A549 (cell line): ENCODE measurements around a stretch of chr1.

DNA sequence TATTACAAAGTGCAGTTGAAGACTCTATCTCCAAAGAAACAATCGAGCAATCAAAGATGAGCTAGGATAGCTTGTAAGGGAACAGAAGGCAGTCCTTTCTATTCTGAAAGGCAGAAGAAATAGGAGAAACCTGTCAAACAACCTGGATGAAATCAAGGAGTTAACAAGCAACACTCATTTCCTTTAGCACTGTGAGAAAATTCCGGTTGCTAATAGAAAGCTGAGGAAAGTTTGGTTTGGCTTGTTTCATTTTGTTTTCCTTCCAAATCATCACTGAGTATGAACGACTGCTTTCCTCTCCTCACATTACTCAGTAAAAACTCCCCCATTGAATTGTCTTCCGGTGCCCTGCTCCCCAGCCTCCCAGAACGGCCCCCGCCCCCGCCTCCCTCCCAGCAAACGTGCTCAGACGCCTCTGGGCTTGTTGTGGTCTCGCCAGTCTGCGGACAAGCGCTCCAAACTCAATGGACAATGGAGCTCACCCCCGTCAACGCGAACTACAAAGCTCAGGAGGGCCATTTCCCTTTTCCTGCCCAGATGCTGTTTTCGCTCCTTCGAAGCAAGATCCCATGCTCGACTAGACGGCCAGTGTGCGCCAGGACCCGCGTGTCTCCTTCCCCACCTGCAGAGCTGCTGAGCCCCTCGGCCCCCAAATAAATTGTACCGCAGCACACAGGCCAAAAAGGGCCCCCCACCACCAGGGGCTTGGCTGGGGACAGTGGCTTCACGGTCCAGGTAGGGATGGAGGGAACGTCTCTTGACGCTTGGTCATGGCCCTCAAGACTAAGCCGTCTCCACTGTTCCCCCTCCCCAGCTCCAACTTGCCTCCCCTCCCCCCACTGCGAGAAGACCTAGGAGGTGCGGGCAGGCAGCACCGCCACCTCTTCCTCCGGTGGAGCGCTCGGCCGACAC, 691 bp downstream of the STX6 start:
- PRO-cap = no peak
CAGE:
- cytosol, long polyA plus RNA = no peak
- long polyA plus RNA = no peak
- nucleus, long polyA plus RNA = no peak

- PRO-cap = no peak
CAGE:
- cytosol, long polyA plus RNA = no peak
- long polyA plus RNA = no peak
- nucleus, long polyA plus RNA = no peak
Observed at GRCh38 chr1:181033032-181033561, 686 bp upstream of the MR1 start.

DNA sequence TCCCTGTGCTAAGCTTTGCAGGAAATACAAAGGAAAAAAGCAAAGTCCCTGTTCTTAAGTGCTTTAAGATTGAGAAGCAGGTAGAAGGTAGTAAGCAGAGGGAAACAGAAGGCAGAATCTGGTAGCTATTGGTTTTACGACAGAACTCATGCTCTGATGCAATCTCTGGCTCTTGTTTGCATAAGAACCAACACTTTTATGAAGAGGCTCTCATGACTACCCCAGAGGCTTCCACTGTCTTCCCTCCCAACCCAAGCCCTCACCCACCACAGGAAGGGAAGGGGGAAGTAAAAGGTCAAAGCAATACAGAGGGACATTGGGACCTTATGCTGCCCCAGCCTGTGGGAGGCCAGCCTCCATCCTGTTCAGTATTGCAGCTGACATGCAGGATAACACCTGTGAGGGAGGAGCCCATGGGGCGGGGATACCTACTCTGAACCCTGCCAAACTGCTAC, 9.2 kb downstream of the MR1 start:
- PRO-cap = no peak
CAGE:
- cytosol, long polyA plus RNA = no peak
- long polyA plus RNA = no peak
- nucleus, long polyA plus RNA = no peak

- PRO-cap = bidirectional peak, plus-strand start at chr1:181088700, minus-strand start at chr1:181088526
CAGE:
- cytosol, long polyA plus RNA = no peak
- long polyA plus RNA = no peak
- nucleus, long polyA plus RNA = no peak
Observed at GRCh38 chr1:181088199-181088582, 309 bp upstream of the IER5 start.

GRCh38 chr1:181104476-181105503, 16.3 kb downstream of the IER5 start:
- PRO-cap = bidirectional peak, plus-strand start at chr1:181105620, minus-strand start at chr1:181105305
CAGE:
- cytosol, long polyA plus RNA = no peak
- long polyA plus RNA = no peak
- nucleus, long polyA plus RNA = no peak

DNA sequence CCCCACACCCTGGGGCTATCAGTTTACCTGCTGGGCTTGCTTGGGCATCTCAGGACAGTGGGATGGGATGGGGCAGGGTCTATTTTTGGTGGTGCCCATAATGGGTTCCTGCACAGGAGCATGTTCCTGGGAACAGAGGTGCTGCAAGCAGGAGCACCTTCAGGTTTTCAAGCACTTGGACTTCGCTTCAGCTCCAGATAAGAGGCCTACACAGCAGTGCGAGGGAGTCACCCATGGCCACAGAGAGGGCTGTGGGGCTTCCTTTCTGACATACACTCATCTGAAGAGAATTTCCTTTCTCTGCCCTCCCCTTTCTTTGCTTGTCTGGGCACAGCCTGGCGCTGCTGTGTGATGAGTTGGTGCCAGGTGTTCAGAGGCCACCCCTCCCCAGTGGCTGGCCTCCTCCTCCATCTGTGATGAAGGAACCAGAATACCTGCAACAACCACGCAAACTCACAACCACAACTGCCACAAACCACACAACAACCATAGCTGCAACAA, 70.8 kb downstream of the IER5 start:
- PRO-cap = no peak
CAGE:
- cytosol, long polyA plus RNA = no peak
- long polyA plus RNA = no peak
- nucleus, long polyA plus RNA = no peak

DNA sequence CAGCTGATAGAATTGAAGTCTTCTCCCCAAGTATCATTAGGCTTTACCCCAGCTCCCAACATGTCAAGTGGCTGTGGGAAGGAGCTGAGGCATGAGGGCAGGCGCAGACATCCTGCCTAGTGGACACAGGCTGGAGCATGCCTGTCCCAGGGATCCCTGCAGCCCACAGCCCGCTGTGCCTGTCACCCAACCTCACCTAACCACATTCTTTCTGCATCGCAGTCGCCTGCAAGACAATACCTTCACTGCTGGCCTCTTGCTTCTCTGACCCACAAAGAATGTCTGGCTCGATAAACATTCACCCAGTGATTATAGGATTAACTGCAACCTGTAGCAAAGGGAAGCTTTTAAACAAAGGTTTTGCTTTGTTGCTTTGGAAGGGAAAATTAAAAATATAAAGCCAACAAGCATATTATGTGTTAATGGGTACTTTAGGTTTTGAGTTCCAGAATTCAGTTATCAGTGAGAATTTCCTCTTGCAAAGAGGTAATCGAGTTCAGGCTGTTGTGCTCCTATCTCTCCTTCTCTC, 39.9 kb upstream of the ZNF648 start:
- PRO-cap = no peak
CAGE:
- cytosol, long polyA plus RNA = no peak
- long polyA plus RNA = no peak
- nucleus, long polyA plus RNA = no peak

- PRO-cap = no peak
CAGE:
- cytosol, long polyA plus RNA = no peak
- long polyA plus RNA = no peak
- nucleus, long polyA plus RNA = no peak
Observed at GRCh38 chr1:182114097-182114720, 52.7 kb upstream of the ZNF648 start.

GRCh38 chr1:182129514-182129891, 68.0 kb upstream of the ZNF648 start:
- PRO-cap = no peak
CAGE:
- cytosol, long polyA plus RNA = no peak
- long polyA plus RNA = no peak
- nucleus, long polyA plus RNA = no peak

DNA sequence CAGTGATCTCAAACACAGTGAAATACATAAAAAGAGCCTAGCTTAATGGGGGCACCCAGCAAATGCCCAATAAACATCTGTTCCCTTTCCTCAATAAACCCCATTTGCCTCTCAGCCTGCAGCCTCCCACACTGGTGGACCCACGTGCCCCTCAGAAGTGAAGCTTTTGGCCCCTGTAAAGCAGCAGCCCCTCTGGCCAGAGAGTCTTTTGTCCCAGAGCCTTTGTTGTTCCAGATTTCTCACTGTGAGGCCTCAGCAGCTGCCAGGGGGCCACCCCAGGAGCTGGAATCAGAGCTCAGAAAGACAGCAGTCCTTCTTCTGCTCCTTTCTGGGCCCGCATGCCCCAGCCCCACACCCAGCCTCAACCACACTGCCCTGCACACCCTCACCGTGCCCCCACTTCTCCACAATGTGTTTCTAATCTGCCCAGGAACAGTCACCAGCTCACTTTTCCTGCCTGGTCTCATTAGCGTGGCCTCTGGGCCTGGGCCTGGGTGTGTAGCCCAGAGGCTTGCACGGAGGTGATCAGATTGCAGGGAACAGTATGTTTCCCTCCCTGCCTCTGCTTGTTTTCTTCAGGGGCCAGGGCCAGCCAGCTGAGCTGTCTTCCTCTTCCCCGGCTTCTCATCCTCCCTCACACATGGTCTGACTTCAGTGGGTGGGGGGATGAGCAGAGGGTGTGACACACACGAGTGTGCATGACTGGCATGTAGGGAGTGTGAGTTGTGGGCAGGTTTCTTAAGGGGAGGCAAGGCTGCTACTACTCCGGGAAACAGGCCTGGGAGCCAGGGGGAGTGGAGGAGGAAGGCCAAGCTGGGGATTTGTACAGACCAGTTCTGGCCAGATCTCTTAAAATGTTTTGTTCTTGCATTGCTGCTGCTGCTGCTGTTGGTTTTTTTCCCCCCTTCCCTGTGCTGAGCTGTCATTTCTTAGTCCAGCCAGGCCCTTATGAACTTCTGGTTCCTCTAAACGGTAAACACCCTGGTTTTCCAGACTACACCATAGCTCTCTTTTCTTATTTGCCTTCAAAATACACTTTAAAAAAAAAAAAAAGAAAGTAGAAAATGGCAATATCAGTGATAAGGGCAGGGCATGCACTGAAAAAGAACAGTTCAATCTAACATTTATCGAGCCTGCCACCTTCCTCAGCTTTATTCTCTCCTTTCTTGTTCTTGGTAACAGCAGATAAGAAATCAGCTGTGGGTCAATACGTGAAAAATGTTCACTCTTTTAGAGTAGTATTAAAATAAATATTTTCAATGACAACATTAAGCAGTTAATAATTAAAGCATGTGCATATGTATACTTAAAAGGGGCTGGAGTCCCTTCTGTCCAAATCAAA, 82.7 kb upstream of the ZNF648 start:
- PRO-cap = no peak
CAGE:
- cytosol, long polyA plus RNA = no peak
- long polyA plus RNA = no peak
- nucleus, long polyA plus RNA = no peak

- PRO-cap = no peak
CAGE:
- cytosol, long polyA plus RNA = no peak
- long polyA plus RNA = no peak
- nucleus, long polyA plus RNA = no peak
Observed at GRCh38 chr1:182196759-182197612, 135.5 kb upstream of the ZNF648 start.

GRCh38 chr1:182259124-182259474, 132.5 kb downstream of the GLUL start:
- PRO-cap = no peak
CAGE:
- cytosol, long polyA plus RNA = no peak
- long polyA plus RNA = no peak
- nucleus, long polyA plus RNA = no peak

DNA sequence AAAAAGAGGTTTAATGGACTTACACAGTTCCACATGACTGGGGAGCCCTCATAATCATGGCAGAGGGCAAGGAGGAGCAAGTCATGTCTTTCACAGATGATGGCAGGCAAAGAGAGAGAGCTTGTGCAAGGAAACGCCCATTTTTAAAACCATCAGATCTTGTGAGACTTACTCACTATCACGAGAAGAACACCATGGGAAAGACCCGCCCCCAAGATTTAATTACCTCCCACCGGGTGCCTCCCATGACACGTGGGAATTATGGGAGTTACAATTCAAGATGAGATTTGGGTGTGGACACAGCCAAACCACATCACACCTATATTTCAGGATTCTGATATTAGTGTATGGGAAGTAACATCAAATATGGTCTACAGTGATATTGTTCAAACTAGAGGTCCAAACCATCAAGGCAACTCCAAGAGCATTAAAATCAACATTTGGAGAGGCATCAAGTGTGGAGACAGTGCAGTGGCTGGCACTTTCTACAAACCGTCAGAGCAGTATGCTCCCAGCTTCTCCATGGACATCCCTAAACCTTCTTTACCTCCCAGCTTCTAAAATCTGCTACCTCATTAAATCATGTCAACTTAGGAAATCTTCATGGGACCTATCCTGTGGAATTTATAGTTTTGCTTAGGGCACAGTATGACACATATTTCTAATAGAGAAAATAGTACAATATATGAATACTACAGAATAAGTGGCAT, 99.1 kb downstream of the GLUL start:
- PRO-cap = no peak
CAGE:
- cytosol, long polyA plus RNA = no peak
- long polyA plus RNA = no peak
- nucleus, long polyA plus RNA = no peak

DNA sequence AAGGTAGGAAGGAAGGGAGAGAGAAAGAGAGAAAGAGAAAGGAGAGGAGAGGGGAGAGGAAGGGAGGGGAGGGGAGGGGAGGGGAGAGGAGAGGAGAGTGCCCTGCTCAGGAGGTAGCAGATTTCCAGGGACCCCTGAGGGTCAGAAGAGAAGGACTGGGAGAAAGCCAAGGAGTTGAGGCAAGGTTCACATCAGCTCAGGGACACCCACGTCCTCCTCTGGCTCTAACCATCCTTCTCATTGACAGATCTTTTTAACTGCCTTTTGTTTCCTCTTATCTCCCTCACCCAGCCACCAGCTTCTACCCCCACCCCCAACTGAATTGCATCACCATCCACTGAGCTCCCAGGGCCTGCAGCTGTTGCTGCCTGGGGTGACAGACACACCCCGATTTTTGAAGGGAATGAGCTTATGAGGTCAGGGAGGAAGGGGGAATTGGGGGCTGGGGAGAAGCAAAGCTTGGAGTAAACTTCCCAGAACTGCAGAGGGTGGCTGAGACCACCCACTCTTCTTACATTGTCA, 91.6 kb downstream of the GLUL start:
- PRO-cap = no peak
CAGE:
- cytosol, long polyA plus RNA = no peak
- long polyA plus RNA = no peak
- nucleus, long polyA plus RNA = no peak

- PRO-cap = no peak
CAGE:
- cytosol, long polyA plus RNA = no peak
- long polyA plus RNA = no peak
- nucleus, long polyA plus RNA = no peak
Observed at GRCh38 chr1:182304540-182305180, 86.9 kb downstream of the GLUL start.

- PRO-cap = no peak
CAGE:
- cytosol, long polyA plus RNA = no peak
- long polyA plus RNA = no peak
- nucleus, long polyA plus RNA = no peak
Observed at GRCh38 chr1:182396157-182396486, 4.3 kb downstream of the TEDDM1 start.

DNA sequence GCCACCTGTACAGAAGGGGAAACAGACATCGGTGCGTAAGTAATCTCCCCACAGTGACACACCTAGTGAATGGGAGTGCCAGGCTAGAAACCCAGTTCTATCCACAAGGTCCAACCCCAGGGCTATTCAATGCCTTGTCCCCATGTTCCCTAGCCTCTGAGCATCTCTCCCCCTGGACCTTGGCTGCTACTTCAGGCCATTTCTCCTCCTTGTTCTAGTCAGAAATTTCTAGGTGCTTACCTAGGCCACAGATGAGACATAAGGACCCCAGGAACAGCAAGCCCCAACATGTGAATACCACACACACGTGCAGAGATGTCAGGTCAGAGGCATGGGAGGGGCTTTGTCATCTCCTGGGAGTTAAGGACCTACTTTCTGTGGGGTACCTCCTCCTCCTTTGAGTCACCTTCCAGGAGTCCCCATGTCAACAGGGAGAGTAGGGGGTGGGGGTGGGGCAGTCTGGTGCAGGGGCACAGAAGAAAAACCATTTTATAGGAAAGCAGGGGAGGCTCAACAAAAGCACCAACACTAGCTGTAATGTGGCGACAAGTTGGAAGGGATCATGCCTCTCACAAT, 7.1 kb upstream of the RGS16 start:
- PRO-cap = no peak
CAGE:
- cytosol, long polyA plus RNA = no peak
- long polyA plus RNA = no peak
- nucleus, long polyA plus RNA = no peak

DNA sequence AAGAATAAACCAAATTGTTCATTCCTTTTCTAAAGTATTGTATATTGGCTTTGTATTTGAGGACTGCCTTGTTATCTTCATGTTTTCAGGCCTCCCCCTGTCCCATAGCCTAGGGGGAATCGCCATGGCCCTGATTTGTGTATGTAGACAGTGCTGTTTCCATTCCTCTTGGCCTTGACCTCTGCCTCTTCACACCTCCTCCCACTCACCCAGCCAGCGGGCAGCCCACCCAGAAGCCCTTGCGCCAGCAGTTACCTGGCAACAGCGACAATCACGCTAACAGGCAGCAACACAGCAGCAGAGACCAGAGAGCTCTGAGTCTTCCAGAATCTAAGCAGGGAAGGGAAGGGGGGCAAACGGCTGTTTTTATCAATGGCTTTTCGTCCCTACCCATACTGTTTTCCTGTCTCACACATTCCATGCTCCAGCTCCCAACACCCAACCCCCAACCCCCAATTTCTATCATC, 50.0 kb upstream of the NPL start:
- PRO-cap = no peak
CAGE:
- cytosol, long polyA plus RNA = no peak
- long polyA plus RNA = no peak
- nucleus, long polyA plus RNA = no peak

GRCh38 chr1:182855128-182855740, 16.1 kb downstream of the DHX9 start:
- PRO-cap = no peak
CAGE:
- cytosol, long polyA plus RNA = no peak
- long polyA plus RNA = no peak
- nucleus, long polyA plus RNA = no peak

DNA sequence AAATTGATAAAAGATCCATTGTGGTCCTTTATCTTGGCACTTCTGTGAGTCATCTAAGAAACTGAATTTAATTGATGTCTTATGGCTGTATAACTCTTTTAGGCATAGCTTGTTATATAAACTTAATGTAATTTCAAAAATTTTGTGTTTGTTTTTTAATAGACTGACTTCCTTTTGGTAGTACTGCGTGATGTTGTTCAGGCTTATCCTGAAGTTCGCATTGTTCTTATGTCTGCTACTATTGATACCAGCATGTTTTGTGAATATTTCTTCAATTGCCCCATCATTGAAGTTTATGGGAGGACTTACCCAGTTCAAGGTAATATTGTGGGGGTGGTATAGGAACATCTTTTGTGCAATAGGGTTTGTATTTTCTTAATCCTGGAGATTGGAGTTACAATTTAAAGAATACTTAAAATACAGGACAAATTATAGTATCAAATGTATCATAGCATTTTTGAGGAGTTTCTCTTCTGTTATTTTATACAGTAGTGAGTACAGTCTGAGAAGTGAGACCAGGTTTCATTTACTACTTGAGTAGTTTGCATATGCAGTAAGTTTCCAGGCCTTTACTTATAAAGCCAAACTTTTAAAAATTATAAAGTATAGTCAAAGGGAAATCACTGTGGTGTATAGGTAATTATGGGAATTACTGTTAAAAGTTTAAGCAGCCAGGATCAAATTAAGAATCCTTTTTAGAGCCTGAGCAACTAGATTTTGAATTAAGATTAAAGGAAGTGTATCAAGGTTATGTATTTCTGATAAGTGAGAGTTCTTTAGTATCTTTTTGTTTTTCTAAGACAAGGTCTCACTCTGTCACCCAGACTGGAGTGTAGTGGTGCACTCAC, 33.3 kb downstream of the DHX9 start:
- PRO-cap = no peak
CAGE:
- cytosol, long polyA plus RNA = no peak
- long polyA plus RNA = no peak
- nucleus, long polyA plus RNA = no peak